Epithelial cell of proximal tubule (primary cell): ENCODE data around the genes CDK18 and ELK4.

DNA sequence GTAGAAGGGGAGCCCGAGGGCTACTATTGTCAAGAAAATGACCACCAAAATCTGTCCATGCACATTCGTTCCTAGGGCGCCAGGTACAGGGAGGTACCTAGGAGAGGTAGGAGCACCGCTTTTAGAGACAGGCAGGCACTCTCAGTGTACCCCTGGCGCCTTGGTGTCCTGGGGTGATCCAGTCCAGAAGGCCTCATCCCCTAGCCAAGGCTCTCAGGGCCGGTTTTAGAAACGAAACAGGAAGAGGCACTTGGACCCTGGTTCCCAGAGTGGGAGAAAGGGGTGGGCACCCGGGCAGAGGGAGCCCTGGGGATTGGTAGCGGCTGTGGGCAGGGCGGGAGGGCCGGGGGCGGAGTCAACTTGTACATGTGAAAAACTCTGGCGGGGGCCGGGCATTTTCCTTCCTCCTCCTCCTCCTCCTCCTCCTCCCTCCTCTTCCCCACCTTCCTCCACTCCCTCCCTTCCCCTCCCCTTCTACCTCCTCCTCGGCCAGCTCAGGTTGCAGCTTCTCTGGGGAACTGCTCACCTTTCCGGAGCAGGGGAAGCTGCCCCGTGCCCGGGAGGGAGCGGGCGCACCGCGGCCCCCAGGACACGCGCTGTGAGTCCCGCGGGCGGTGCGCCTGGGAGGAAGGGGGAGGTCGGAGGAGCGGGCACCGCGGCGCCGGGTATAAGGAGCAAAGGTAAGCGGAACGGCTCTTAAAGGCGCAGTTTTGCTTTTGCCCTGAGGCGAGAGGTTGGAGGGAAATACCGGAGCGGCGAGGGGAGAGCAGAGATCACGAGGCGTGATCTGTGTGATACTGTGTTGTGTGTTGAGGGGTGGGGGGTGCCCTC lies at the start of gene CDK18:
CDK18 (plus strand) TSS at position 471 of the 831 bp plus-strand sequence.
- RAMPAGE, long total RNA = no peak
- RRBS = 1% methylated on average over 21 of the region's 43 CpGs

GRCh38 chr1:205609680-205610801 lies 21.8 kb downstream of the ELK4 start:
- RAMPAGE, long total RNA = no peak
- RRBS = no CpG with 5 or more reads among the region's 5 CpGs

DNA sequence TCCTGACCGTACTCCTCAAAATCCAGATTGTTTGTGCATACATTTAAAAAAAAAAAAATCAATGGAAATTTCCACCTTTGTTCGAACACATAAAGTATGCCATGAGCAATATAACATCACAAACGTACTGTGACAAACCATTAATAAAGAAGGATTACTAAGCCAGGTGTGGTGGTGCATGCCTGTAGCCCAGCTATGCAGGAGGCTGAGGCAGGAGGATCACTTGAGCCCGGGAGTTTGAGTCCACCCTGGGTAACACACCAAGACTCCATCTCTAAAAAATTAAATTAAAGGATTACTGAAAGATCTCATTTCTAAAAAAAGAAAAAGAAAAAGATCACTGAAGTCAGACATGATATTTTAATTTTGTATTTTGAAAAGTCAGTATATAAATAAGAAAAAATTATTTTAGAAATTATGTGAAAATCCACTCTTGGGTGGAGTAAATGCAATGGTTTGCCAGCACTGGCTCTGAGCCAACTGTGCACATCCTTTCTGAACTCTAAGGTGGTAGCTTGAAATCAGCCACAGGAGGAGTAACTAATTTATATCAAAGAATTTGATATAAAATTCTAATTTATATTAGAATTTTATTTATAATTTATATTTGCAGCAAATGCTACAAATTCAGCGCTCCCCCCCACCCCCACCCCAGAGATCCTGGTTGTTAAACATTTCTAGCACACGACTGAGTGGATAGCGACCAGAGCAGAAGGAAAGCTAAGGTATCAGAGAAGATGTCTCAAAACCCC lies 18.6 kb downstream of the ELK4 start:
- RAMPAGE, long total RNA = no peak
- RRBS = no CpG with 5 or more reads among the region's 7 CpGs

DNA sequence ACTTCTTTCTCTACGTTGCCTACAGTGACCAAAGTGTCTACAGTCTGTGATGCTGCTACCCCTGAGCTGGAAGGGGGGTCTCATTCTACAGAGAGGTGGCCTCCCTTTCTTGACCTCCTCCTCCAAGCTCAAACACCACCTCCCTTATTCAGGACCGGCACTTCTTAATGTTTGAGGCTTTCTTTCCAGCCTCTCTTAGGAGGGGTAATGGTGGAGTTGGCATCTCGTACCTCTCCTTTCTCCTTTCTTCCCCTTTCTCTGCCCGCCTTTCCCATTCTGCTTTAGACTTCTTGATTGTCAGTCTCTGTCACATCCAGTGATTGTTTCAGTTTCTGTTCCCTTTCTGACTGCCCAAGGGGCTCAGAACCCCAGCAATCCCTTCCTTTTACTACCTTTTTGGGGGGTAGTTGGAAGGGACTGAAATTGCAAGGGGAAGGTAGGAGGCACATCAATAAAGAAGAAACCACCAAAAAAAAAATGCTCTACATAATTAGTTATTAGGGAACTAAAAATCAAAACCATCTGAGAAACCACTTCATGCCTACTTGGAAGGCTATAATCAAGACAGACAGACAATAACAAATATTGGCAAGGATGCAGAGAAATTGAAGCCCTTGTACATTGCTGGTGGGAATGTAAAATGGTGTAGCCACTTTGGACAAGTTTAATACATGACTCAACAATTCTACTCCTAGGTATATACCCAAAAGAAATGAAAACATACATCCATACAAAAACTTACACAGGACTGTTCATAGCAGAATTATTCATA lies 5.5 kb downstream of the ELK4 start:
- RAMPAGE, long total RNA = no peak
- RRBS = no CpG with 5 or more reads among the region's 4 CpGs

- RAMPAGE, long total RNA = no peak
- RRBS = 2% methylated on average over 20 of the region's 115 CpGs
These were observed 556 bp downstream of the ELK4 start for GRCh38 chr1:205630968-205631942.

DNA sequence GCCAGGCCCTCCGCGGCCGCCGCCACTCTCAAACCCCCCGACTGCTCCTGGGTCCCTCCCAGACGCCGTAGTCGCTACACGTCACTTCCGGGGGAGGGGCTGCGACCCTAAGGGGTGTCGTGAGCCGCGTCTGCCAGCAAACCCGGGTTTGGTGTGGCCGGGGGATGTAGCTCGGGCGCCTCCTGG lies at the start of gene ELK4:
ELK4 (minus strand) TSS at position 69 of the 186 bp plus-strand sequence.
- RAMPAGE, long total RNA = no peak
- RRBS = 2% methylated on average over 9 of the region's 18 CpGs

DNA sequence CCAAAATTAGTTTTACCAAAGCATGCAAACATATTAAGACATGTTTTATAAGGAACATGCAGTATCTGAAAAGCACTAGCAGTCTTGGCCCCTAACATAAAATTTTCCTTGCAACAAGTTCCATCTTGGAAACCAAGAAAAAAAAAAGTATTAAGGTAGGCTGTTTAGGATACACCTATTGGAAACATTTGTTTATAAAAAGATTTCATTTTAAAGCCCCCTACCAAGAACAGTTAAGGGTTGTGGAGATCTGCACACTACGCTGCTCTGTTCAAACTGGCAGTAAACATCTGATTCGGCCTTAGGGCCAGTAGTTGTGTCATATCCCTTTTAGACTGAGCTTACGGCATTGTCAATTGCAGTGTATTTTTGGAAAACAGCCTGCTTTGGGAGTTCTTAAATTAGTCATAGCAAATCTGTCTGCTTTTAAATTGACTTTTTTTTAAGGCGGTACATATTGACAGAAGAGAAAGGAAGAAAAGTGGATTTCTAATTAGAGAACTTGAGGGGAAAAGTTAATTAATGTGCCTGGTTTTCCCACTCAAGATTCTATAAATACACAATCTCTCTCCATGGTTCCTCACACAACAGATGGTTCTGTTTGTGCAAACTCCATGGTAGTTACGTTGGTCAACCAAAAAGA lies 1.6 kb upstream of the ELK4 start:
- RAMPAGE, long total RNA = no peak
- RRBS = no CpG with 5 or more reads among the region's 5 CpGs

DNA sequence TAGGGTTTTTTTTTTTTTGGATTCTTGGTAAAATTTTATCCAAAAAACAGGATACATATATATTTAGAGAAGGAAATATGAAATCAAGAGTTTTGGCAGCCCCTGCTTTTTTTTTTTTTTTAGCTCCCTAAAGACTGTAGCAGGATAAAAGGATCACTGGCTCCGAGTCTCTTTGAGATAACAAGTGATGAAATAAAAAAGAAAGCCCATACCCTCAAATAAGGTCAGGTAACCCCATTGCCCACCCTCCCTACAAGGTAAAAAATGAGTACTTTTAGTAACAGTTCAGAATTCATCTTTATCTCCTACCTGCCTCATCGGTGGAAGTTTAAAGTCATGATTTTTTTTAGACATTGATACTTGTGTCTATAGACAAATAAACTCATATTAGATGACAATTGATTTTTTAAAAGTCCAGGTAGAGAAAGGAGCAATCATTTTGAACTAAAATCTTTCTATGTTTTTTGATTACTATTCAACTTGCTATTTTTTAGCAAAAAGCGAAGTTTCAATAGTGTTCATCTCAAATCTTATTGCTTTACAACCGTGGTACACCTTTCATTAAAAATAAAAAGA lies 32.5 kb downstream of the NUCKS1 start:
- RAMPAGE, long total RNA = no peak
- RRBS = no CpG with 5 or more reads among the region's 4 CpGs

GRCh38 chr1:205726429-205726968 lies 23.5 kb downstream of the NUCKS1 start:
- RAMPAGE, long total RNA = no peak
- RRBS = no CpG with 5 or more reads among the region's 2 CpGs

GRCh38 chr1:205812229-205812918 lies 624 bp downstream of the SLC41A1 start:
- RAMPAGE, long total RNA = no peak
- RRBS = no CpG with 5 or more reads among the region's 17 CpGs

GRCh38 chr1:205849686-205850001 lies 288 bp downstream of the PM20D1 start:
- RAMPAGE, long total RNA = no peak
- RRBS = 67% methylated on average over 3 of the region's 21 CpGs

DNA sequence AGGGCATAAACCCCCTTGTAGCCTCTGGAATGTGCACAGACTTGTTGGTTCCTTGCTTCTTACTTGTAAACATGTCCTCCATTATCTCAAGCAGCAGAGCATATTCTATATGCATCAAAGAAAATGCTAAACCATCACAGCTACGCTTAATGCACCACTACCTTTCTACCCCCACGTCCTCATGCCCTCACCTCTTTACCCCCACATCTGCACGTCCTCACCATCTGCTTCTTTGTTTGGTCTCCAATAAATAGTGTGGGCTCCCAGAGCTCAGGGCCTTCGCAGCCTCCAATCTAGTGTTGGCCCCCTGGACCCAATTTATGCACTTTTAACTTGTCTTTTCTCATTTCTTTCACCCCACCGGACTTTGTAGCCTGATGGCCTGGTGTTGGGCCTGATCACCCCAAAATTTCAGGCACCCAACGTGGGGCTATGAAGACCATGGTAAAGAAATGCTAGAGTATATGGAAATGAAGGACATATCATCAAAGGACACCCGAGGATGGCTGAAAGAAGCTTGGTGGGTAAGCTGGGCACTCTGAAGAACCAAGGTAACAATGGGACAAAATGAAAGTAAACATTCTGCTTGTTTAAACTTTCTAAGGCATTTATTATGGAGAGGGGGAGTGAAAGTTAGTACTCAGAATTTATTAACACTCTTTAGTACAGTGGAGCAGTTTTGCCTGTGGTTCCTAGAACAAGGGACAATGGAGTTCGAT lies 8.0 kb upstream of the PM20D1 start:
- RAMPAGE, long total RNA = no peak
- RRBS = no CpG with 5 or more reads among the region's 8 CpGs

GRCh38 chr1:206034399-206035399 lies 11.0 kb upstream of the CTSE start:
- RAMPAGE, long total RNA = no peak
- RRBS = no CpG with 5 or more reads among the region's 11 CpGs

- RAMPAGE, long total RNA = no peak
- RRBS = no CpG with 5 or more reads among the region's 41 CpGs
These were observed 2.1 kb downstream of the SRGAP2 start for GRCh38 chr1:206205442-206205924.

DNA sequence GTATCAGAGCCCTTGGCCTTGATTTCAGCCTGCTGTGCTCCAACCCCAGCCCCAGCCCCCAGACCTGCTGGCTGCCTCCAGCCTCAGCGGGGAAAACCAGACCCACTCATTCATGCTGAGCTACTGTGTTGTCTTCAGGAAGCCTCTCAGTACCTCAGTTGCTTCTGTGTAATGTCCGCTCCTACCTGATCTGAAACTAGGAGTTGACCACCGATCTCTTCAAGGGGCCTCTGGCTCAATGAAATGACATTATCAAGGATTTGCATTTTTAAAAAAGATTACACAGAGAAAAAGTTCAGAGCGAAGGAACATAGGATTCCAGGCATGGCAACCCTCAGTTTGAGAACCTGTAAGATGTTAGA lies 1.3 kb downstream of the IKBKE start:
- RAMPAGE, long total RNA = no peak
- RRBS = no CpG with 5 or more reads among the region's 4 CpGs

- RAMPAGE, long total RNA = no peak
- RRBS = 4% methylated on average over 20 of the region's 65 CpGs
These were observed 468 bp downstream of the RASSF5 start for GRCh38 chr1:206507647-206508351.

DNA sequence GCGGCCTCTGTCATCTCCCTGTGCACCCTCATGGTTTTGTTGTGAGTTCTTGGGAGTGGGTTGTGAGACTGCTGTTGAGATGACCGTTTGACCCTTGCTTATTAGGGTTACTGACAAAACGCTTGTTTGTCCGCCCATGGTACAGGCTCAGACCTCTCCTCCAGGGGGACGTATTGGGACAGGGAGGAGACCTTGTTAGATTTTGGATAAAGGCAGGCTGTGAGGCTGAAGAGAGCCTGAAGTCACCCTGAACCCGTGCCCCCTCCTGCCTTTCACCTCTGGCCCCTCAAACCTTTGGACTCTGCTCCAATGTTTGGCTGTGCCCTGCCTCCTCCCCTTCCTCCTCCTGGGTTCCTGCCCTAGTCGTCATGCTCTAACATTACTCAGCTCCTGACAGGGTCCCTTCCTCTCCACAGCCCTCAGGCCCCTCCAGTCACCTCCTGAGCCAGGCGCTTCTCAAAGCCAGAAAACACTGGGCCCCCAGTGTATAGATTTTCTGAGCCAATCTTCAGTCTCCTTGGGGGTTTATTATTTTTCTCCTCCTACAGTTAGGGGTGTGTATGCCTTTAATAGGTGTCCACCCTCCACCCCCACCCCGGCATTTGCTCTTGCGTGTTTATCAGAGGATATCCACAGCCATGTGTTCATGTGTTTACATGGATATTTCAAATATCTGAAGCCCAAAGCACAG lies 1.2 kb downstream of the RASSF5 start:
- RAMPAGE, long total RNA = no peak
- RRBS = no CpG with 5 or more reads among the region's 10 CpGs

- RAMPAGE, long total RNA = no peak
- RRBS = no CpG with 5 or more reads among the region's 11 CpGs
These were observed 2.5 kb downstream of the RASSF5 start for GRCh38 chr1:206509714-206510267.

DNA sequence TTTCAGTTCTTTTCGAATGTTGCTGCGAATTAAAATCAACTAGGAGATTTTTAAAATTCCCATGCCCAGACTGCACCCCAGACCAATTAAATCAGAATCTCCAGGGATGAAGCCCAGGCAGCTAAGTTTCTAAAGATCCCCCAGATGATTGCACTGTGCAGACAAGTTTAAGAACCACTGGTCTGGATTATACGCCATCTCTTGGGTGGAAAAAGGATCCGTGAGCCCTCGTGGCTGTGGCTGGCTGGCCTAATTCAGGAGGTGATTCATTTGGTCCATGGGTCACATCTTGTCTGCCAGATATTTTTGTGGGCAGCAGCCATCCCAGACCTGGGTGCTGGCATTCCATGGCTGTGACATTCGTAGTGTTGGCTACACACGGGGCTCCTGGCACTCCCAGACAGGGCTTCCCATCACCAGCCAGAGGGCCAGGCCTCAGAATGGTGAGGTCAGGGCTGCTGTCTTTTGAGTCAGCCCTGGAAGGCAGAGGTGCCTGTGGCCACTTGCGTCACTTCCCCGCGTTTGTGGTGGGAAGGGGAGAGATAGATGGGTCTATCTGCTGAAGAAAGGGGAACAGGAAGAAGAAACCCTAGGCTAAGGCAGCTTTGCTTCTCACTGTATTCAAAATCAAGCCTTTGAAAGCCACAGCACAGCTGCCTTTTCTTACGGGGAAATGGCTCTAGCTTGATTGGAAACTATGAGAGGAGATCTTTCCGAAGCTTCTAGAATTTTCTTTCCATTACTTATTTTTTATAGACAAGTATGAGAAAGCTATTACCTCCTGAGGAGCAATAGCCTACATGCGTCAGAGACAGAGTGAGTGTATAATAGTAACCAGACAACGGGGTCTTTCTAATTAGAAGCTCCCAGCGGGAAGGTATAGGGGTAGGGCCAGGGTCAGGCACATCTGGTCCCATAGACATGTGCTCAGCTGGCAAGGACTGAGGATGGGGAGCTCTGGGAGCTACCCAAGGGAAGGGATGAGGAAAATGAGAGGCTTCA lies 32.3 kb downstream of the EIF2D start:
- RAMPAGE, long total RNA = no peak
- RRBS = no CpG with 5 or more reads among the region's 15 CpGs

DNA sequence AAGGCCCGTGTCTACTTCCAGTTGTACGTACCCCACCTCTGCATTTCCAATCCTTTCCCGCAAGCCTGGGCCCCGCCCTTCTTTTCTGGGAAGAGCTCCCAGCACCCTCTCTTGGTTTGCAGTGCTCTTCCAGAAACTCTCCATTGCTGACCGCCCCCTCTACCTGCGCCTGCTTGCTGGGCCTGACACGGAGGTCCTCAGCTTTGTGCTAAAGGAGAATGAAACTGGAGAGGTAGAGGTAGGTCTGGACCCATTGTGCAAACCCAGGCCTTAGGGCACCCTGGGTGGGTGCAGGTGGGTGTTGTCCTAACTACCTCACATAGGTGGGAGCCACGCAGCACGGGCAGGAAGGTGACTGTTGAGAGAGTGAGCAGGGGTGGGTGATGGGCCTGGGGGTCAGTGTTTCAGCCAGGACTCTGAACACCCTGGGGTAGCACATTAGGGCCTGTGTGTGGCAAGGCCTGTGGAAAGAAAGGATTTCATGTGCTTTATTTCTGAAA lies 27.2 kb downstream of the EIF2D start:
- RAMPAGE, long total RNA = no peak
- RRBS = no CpG with 5 or more reads among the region's 9 CpGs